ENCODE measurements around a stretch of chr5.

- PRO-cap, result no peak
- RAMPAGE, long total RNA, 2 experiments, result no peak in any of the 2 experiments
These were observed 44.5 kb downstream of the YTHDC2 start for GRCh38 chr5:113557743-113558600.

- PRO-cap, result no peak
- RAMPAGE, long total RNA, 2 experiments, result no peak in any of the 2 experiments
These were observed 71.4 kb downstream of the KCNN2 start for GRCh38 chr5:114433192-114433750.

DNA sequence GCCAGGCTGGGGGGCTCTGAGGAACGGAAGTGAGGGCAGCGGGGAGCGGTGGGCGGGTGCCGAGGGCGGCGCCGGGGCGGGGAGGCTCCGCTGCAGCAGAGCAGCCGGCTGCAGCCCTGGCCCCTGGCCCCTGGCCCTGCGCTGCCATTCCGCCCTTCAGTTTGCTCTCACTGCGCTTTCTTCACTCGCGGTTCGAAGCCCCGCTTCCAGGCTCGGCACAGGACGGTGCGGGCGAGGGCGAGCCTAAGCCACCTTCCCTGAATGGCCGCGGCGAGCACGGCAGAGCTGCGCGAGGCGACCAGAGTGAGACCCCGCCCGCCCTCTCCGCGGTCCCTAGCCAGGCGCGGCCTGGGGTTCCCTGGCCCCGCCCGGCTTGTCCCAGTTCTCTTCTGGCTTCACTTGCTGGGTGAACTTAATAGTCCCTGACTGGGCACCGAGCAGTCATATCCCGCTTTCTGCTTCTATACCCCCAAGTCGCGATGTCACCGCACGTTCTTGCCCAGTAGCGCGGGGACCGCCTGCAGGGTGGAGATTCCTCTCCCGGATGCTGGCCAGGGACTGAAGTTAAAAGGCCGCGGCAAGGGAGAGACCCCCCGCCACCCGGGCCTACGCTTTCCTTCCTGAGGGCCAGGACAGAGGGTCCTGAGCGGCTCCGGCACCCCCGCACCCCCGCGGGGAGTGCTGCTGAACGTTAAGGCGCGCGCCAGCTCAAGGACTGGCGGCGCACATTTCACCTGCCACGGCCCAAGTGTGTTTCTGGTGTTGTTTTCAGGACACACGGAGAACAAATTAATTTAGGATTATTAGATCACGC lies 677 bp upstream of the TRIM36 start:
- PRO-cap, result bidirectional peak, plus-strand start at position 282 of the sequence, minus-strand start at position 113 of the sequence
- RAMPAGE, long total RNA, 2 experiments, result no peak in any of the 2 experiments

DNA sequence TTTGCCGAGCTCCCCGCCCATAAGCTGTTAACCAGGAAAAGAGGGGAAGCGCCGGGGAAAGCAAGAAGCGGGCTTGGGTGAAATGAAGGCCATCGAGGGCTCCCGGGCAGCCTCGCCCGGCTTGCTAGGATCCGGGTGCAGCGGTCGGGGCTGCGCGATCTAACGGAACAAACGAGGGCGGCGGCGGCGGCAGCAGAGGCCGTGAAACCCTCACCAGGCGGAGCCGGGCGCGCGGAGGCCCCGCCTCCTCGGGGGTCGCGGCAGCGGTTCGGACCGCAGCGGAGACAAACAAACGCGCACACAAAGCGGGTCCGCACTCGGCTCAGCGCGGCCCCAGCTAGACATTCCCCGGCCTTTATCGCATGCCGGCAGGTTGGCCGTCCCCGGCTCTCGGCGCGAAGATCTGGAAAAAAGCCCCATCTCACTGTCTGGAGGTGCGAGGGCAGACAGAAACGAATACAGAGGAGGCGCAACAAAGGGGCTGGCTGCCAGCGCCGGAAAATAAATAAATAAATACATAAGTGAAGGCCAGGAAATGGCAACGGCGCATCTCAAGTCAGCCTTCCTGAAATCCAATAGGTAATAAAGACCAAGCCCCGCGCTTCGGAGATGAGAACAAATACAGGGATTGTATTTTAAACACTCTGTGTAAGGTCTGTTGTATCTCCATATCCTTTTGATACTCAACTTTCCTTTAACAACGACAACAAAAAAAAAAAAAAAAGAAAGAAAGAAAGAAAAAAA lies 10.6 kb upstream of the TRIM36 start:
- PRO-cap, result no peak
- RAMPAGE, long total RNA, 2 experiments, result no peak in any of the 2 experiments

DNA sequence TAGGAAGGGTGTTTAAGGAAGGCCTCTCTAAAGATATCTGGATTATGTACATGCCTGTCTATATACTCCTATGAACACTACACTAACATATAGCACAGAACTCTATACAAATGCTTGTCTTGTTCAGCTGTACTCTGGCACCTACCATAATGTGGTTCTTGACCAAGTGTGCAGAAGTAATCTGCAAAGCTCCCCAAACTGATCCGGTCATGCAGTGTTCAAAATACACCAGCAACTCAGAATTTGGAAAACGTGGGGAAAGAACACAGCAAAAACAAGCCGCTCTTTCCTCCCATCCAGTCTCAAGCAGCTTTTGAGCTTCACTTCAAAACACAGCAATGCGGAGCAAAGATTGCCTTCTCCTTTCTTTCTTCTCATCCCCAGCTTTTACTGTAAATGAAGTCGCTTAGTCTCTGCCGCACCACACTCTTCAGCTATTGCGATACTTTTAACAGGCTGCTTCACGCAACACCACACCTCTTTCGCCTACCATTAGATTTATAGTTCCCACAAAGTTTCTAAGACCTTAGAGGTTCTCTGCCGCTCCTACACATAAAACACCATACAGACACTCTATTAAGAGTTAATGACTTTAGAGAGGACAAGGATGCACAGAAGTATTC lies 828 bp downstream of the PGGT1B start:
- PRO-cap, result no peak
- RAMPAGE, long total RNA, 2 experiments, result no peak in any of the 2 experiments

DNA sequence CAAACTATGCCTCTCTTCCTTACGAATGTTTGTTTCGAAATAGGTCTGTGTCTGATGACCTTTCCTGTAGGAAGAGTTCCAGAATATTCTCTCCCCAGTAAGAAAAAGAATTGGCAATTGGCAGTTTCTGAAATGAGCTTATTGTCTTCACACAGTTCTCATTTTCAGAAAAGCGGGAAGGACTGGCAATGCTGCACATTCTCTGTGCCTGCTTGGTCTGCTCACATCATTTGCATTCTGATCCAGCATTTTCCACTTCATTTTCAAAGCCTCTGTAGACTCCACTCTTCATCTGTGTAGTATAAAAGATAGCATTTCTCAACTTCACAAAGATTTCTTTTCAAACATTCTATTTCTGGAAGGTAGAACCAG lies 120.6 kb upstream of the CCDC112 start:
- PRO-cap, result no peak
- RAMPAGE, long total RNA, 2 experiments, result no peak in any of the 2 experiments

DNA sequence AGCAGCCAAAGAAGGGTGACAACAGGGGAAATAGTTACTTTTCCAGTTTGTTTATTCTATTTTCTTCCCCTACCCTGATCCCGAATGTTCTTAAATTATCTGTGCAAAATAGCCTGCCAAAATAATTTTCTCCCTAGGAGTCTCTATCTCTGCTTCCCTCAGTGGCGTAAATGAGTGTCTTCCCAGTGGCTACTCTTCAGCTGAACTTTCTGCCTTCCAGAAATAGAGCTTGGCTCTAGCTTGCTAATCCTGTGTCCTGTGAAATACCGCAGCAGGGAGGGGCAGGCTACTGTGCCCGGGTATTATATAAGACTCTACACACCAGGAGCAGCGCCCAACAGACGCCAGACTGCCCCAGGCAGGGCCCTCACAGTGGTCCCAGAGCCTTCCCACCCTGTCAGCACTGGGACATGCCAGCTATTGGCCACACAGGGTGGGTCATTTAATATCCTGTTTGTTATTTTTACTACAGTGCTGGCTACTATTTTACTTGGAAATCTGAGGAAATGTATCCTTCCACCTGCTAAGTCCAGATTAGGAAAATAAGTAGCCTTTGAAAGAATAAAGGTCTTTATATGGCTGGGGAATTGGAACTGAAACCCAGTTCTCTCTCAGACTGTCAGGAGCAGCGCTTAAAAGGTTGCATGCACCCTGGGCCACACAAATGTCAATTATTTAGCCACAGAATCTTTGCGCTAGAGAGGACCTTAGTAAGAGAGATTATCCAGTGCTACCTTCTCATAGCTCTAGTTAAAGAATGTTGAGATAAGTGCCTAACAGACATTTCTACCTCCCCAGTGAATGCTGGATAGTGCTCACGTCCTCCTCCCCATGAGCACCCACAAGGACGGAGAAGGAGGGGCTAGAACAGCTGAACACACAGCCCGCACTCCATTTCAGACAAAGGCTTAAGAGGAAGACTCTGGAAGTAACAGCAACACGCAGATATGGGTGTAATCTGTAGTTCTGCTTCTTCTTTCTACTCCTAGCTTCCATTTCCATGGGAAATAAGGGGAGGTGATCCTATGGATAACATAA lies 120.9 kb downstream of the FEM1C start:
- PRO-cap, result unidirectional peak, plus-strand start at position 337 of the sequence
- RAMPAGE, long total RNA, 2 experiments, result no peak in any of the 2 experiments

- PRO-cap, result no peak
- RAMPAGE, long total RNA, 2 experiments, result no peak in any of the 2 experiments
These were observed 2.2 kb downstream of the TMED7 start for GRCh38 chr5:115623541-115624124.

GRCh38 chr5:115626305-115626458 lies 346 bp upstream of the TMED7 start:
- PRO-cap, result bidirectional peak, plus-strand start at chr5:115626350, minus-strand start at chr5:115626036
- RAMPAGE, long total RNA, 2 experiments, result no peak in any of the 2 experiments

- PRO-cap, result no peak
- RAMPAGE, long total RNA, 2 experiments, result no peak in any of the 2 experiments
These were observed 83.8 kb upstream of the TMED7 start for GRCh38 chr5:115709550-115710104.

GRCh38 chr5:115739651-115740095 lies 76.8 kb downstream of the CDO1 start:
- PRO-cap, result no peak
- RAMPAGE, long total RNA, 2 experiments, result no peak in any of the 2 experiments

- PRO-cap, result no peak
- RAMPAGE, long total RNA, 2 experiments, result no peak in any of the 2 experiments
These were observed 2.0 kb downstream of the CDO1 start for GRCh38 chr5:115814322-115815085.

DNA sequence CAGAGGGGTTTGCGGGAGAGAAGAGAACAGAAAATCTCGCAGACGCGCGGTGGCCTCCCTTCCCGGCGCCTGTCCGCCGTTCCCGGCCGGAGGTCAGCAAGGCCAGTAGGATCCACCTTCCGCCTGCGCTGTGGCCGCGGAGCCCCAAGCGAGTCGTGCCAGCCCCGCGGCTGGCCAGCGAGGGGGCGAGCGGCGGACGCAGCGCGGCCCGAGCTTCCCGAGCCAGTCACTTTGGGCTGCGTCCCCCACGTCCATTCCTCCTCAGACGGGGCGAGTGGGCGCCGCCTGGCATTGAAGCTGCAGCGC lies 590 bp downstream of the CDO1 start:
- PRO-cap, result no peak
- RAMPAGE, long total RNA, 2 experiments, result no peak in any of the 2 experiments

DNA sequence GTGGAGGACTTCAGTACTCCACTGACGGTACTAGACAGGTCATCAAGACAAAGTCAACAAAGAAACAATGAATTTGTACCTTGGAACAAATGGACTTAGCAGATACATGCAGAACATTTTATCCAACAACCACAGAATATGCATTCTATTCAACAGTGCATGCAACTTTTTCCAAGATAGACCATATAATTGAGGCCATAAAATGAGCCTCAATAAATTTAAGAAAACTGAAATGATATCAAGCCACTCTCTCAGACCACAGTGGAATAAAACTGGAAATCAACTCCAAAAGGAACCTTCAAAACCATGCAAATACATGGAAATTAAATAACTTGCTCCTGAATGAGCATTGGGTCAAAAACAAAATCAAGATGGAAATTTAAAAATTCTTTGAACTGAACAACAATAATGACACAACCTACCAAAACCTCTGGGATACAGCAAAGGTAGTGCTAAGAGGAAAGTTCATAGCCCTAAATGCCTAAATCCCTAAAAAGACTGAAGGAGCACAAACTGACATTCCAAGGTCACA lies 109.0 kb downstream of the COMMD10 start:
- PRO-cap, result no peak
- RAMPAGE, long total RNA, 2 experiments, result start-site peak on the plus strand in 1 of 2 experiments, centred at positions 225 to 391 of the sequence, 6 to 15 reads per replicate

- PRO-cap, result no peak
- RAMPAGE, long total RNA, 2 experiments, result start-site peak on the plus strand in 1 of 2 experiments, at chr5:116233185-116233380 at its widest, 7 reads per replicate
These were observed 148.6 kb downstream of the COMMD10 start for GRCh38 chr5:116233157-116234015.

GRCh38 chr5:116303659-116304203 lies 218.9 kb downstream of the COMMD10 start:
- PRO-cap, result no peak
- RAMPAGE, long total RNA, 2 experiments, result no peak in any of the 2 experiments

DNA sequence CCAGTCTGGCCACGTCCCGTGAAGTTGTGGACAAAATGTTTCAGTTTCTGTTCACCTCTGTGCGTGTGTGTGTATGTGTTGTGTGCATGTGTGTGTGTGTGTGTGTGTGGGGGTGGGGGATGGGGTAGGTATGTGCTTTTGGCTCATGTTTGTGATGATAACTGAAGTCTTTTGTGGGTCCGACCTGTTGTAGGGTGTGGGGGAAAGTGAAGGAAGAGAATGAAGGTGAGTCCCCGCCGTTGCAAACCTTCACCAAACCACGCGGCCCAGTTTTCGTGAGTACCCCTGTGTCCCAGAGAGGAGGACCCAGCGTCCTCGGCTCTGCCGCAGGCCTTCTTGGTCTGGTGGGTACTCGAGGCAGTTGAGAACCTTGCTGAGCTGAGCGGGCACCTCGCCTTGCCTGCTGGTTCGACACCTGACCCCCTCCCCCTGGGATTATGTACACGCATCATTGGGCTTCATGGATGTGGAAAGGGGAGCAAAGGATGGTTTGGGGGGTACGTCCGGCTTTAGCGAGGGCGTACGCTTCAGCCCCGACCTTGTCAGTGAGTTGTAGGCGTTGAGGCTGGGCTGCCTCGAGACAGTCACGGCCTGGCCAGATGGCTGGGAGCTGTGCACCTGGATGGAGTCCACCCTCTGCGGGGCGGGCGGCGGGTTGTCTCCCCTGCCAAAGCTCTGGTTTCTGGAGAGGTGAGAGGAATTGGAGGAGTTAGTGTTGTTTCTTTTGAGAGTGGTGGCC lies 128.3 kb downstream of the SEMA6A start:
- PRO-cap, result no peak
- RAMPAGE, long total RNA, 2 experiments, result no peak in any of the 2 experiments

DNA sequence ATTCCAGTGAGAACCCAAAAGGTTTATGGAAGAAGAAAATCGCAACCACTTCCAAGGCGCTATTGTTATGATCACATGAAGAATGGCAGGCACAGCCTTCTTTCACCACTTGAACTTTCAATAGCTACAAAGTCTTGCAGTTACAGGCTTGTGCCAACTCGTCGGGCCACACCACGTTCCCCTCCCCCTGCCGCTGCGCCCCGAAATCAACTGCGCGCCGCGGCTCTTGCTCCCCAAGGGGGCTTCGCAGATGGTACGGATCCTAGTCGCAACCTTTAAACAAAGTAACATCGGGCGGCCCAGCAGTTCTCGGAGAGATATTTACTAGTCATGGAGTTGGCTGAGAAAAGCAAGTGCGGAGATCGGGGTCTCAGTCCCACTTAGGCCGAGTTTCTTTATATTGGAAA lies 993 bp upstream of the SEMA6A start:
- PRO-cap, result no peak
- RAMPAGE, long total RNA, 2 experiments, result no peak in any of the 2 experiments

GRCh38 chr5:116817921-116818214 lies 243.2 kb upstream of the SEMA6A start:
- PRO-cap, result unidirectional peak, plus-strand start at chr5:116818087
- RAMPAGE, long total RNA, 2 experiments, result no peak in any of the 2 experiments

DNA sequence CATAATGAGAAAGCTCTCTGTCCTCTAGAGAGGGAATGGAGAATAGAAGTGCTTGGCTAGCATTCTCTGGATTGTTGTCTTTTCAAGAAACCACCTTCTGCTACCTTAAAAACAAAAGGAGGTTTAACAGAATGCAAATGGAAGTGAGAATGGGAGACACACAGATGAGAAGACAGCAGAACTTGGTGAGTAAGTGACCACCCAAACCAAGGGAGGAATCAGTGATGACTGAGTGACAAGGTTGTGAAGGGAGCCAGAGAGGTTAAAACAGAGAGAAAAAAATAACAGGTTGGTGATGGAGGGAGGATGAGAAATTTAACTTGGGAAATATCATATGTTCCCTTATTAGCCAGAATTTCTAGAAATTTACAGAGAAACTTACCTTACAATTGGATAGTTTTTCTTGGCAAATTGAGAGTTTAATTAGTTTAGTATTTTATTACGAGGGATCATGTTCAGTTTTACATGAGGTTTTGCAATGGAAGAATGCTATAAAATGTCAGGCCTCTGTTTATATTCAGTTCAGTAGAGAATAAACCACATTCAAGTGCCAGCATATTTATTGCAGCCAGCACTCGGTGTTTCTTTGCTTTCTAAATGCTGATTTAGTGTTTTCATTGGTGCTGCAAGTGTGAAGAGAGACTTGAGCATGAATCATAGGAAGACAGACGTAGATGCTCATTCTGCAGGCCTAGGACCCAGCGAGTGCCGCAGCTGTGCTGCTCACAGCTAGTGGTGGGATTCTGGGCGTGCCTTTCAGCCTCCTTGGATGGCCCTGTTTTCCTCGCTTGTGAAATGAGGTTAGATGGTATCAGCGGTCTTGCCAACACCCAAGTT lies 27.2 kb upstream of the TNFAIP8 start:
- PRO-cap, result no peak
- RAMPAGE, long total RNA, 2 experiments, result no peak in any of the 2 experiments

All from body of pancreas (tissue), 2 donors.